Bronchus fibroblast of lung (primary cell): ENCODE data around the gene ADAMTS20.

DNA sequence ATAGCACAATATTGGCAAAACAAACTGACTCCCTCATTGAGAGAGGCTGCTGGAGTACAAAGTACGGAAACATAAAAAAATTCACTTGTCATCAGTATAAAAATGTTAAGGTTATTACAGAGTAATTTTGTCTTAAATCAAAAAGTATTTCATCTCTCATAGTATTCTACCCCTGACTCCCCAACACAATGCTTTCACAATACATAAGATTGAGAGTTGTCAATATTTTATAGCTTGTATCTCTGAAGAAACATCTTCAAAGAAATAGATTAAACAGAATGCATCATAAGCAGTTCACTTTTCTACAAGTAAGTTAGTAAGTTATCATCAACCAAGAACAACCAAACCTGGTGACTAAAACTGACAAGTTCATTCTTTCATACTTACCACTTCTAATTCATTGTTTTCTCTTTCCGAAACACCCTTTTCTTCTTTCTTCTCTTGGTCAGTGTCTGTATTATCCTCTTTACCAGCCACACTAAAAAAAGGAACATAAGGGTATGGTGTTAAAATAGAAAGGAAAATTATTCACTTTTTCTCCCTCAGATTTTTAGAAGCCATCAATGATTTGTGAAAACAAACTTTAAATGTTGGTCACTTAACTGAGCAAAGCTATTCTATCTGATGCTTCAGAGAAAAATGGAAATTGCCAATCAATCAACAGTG, 101.1 kb downstream of the KIF21A start:
- RAMPAGE, long total RNA = no peak

DNA sequence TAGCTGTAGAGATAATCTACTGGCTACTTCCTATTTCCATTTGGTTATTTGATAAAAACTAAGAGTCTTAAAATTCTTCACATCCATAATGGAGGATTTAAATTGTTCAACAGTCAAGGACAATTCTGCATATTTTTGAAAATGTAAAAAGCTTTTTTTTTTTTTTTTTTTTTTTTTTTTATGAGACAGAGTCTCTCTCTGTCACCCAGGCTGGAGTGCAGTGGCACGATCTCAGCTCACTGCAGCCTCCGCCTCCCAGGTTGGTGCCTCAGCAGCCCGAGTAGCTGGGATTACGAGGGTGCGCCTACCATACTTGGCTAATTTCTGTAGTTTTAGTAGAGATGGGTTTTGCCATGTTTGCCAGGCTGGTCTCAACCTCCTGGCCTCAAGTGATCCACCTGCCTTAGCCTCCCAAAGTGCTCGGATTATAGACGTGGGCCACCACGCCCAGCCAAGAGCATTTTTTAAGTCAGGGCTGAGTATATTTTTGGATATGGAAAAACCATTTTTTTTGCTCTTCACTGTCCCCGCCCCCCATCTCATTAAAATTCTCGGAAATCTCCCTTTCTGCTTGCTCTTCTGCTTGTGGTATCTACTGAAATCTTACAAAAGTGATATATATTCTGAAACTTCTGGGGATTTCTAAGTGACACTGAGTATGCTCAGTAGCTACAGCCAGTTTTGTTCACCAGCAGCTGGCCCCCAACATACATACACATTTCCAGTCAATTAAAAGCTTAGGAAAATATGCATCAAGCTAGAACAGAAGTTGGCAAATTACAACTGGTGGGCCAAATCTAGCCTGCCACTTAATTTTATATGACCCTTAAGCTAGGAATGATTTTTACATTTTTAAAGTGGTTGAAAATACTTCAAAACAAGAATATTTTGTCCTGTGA, 1.6 kb upstream of the ABCD2 start:
- RAMPAGE, long total RNA = no peak

DNA sequence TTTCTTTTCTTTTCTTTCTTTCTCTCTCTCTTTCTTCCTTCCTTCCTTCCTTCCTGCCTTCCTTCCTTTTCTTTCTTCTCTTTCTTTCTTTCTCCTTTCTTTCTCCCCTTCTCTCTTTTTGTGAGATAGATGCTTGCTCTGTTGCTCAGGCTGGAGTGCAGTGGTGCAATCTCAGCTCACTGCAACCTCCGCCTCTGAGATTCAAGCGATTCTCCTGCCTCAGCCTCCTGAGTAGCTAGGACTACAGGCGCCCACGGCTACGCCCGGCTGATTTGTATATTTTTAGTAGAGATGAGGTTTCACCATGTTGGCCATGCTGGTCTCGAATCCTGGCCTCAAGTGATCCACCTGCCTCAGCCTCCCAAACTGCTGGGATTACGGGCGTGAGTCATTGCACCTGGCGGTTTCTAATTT, 186.4 kb downstream of the C12orf40 start:
- RAMPAGE, long total RNA = no peak

DNA sequence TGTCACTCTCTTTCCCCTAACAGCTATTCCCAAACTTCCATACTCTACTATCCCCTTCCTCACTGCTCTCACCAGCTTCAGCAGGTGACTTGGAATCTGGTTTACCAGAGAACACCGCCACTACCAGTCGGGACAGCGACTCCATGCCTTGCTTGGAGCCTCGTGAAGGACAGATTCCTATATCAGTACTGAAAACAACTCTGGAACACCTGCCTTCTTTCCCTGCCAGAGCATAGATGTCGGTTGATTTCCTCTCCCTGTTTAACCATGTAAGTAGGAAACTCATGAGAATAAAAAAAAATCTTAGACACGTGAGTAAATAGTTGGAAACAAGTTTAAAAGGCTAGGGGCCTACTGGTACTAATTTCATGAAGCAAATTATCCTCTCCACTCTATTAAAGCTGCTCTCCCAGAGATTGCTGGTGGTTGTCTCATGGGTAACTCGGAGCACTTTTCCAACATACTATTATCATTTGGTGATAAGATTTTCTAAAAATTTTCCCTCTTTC, 213.1 kb downstream of the C12orf40 start:
- RAMPAGE, long total RNA = no peak

GRCh38 chr12:40137091-40137627, 31.3 kb upstream of the SLC2A13 start:
- RAMPAGE, long total RNA = no peak

- RAMPAGE, long total RNA = no peak
Observed at GRCh38 chr12:41205186-41205751, 17.1 kb downstream of the PDZRN4 start.

- RAMPAGE, long total RNA = no peak
Observed at GRCh38 chr12:41281366-41281856, 93.3 kb downstream of the PDZRN4 start.

DNA sequence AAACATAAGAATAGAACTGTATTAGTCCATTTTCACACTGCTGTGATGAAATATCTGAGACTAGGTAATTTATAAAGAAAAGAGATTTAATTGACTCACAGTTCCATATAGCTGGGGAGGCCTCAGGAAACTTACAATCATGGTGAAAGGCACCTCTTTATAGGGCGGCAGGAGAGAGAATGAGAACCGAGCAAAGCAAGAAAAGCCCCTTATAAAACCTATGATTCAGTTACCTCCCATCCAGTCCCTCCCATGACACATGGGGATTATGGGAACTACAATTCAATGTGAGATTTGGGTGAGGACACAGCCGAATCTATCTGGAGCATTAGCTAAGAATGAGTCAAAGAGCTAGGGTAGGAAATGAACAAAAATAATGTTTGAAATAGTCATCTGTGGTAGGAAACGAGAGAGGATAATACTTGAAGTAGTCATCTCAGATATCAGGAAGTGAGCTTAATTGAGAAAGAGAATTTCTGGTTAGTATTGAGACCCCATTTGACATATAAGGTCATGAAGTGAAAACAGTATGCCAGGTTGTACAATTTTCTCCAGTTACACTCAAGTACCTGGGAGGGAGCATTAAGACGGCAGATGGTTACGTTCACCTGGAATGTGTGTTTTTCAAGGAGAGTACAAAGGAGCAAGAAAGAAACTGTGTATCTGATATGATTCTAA, 143.6 kb downstream of the PDZRN4 start:
- RAMPAGE, long total RNA = no peak

GRCh38 chr12:41521709-41522594, 333.8 kb downstream of the PDZRN4 start:
- RAMPAGE, long total RNA = no peak

GRCh38 chr12:41918012-41918437, 226.6 kb downstream of the GXYLT1 start:
- RAMPAGE, long total RNA = no peak

DNA sequence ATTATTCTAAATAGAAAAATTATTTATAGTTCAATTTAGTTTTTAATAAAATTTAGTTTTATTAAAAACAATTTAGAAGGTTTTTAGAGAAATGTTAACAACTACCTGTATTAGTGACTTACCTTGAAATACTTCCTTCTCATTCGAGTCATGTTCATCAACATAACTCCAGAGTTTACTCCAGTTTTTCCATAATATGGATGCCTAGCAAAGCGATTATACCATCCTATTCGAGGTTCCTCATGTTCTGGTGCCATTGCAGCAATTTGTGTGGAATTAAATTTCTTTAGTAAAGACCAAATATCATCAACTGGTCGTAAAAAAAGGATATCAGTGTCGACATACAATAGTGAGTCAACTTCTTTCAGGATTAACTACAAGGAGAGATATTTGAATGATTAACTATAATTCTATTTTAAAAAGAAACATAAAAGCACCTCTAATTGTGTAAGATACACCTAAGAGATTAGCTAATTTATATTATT, 38.9 kb downstream of the GXYLT1 start:
- RAMPAGE, long total RNA = no peak

- RAMPAGE, long total RNA = no peak
Observed at GRCh38 chr12:42356283-42356587, 30.3 kb downstream of the PPHLN1 start.

- RAMPAGE, long total RNA = no peak
Observed at GRCh38 chr12:42469244-42469758, 120.2 kb downstream of the PRICKLE1 start.

DNA sequence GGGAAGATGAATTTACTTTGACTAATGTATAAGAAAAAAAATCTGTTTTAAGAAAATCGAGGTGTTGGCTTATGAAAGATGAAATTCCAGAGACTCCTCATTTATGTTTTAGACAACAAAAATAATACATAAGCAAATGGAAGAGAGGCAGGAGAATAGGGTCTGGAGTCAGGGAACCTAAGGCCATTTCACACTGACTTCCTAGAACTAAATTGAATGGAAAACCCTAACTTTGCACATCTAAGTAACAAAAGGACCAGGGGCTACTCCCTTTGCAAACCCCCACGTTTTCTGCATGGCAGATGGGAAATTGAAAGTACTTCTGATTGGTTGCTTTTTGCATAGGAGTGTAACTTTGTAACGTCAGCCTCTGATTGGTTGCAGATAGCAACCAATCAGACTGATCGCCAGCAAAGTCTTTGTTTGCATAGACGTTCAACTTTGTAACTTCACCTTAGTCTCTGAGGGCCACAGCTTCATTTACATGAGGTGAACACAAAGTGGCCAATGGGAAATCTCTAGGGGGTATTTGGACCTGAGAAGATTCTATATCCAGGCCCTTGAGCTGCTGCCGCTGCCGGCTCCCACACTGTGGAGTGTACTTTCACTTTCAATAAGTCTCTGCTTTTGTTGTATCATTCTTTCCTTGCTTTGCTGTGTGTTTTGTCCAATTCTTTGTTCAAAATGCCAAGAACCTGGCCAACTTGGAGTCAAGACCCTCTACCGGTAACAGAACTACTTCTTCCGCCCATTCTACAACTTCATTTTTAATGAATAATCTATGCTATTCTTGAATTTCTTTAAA, 102.4 kb upstream of the PRICKLE1 start:
- RAMPAGE, long total RNA = no peak

GRCh38 chr12:43551704-43552610, at the start of gene ADAMTS20:
Gene ADAMTS20 (minus strand): TSS chr12:43552203.
- RAMPAGE, long total RNA = no peak

GRCh38 chr12:43846769-43848135, 11.4 kb downstream of the TMEM117 start:
- RAMPAGE, long total RNA = no peak

- RAMPAGE, long total RNA = no peak
Observed at GRCh38 chr12:43952117-43952825, 116.4 kb downstream of the TMEM117 start.

- RAMPAGE, long total RNA = no peak
Observed at GRCh38 chr12:43964735-43965438, 129.0 kb downstream of the TMEM117 start.

- RAMPAGE, long total RNA = no peak
Observed at GRCh38 chr12:44834936-44835436, 41.1 kb downstream of the NELL2 start.

GRCh38 chr12:45219457-45220035, 3.7 kb downstream of the ANO6 start:
- RAMPAGE, long total RNA = no peak